ENCODE measurements around a stretch of chr2.

DNA sequence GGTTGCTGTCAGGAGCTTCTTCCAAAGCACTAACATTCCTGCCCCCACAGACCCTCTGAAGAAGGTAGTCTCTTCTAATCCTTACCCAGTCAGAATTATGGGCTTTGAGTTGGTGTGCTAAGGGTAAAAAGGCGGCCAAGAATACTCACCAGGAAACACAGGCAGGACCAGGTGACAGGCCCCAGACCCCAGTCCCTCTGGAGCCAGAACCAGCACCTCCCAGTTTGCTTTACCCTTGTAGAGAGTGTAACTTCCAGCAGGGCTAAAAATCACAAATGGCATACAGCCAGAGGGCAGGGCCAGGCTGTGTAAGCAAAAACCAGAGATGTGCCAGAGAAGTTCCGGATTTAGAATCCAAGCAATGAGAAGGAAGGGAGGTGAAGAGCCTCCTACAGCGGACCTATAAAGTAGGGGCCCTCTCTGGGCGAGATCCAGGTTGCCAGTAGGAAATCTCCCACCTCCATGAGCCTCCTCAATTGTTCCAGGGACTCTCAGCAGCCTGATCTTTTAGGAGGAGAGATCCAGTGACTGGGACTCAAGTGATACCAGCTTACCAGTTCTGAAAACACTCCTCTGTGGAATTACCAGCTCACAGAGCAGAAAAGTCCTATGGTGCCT is 52.4 kb upstream of the PCBP1 start:
- RRBS, result no CpG with 5 or more reads among the region's 4 CpGs

DNA sequence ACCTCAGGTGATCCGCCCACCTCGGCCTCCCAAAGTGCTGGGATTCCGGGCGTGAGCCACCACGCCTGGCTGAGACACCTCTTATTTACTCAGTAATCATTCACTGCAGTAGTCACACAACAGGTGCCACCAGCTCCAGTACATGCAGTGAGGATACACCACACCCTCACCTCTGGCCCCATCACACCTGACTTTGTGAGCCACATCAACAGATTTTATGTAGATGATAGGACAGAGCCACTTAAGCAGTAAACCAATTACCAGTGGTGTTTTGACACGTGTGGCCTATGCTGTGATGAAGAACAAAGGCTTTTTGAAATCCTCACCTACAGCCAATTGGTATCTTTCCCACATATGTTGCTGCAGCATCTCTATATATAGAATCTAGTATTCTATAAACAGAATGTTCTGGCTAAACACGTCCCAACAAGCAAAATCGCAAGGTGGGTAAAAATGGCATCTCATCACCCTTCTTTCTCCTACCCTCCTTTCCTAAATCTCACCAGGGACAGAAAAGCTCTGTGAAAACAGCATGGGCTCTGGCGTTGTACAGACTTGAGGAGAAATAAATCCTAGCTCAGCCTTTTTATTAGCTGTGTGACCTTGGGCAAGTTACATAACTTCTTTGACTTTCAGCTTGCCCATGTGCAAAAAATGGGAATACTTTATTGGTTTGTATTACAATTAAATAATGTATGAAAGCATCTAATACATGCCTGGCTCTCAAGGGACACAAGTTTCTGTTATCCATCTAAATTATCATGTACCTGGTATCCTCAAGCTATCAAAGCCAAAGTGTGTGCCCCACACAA is 42.4 kb upstream of the PCBP1 start:
- RRBS, result no CpG with 5 or more reads among the region's 9 CpGs

GRCh38 chr2:70089173-70089968 is 2.1 kb downstream of the PCBP1 start:
- RRBS, result no CpG with 5 or more reads among the region's 11 CpGs

- RRBS, result 1% methylated on average over 42 of the region's 102 CpGs
These were observed 48.6 kb downstream of the C2orf42 start for GRCh38 chr2:70141886-70142857.

DNA sequence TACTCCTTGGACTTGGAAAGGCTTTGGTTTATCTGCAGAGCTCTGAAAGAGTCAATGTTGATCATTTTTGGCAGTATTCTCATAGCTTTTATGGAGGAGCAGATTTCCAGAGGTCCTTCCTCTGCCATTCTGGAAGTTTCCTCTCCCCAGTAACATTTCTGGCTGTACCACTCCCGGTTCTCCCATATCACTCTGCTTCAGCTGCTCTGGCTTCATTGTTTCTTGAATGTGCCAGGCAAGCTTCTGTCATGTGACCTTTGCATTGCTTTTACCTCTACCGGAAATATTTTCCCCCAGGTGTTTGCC is 12.3 kb downstream of the PCYOX1 start:
- RRBS, result 28% methylated on average over 2 of the region's 2 CpGs

- RRBS, result no CpG with 5 or more reads among the region's 4 CpGs
These were observed 78.3 kb downstream of the TGFA start for GRCh38 chr2:70475417-70475616.

- RRBS, result no CpG with 5 or more reads among the region's 28 CpGs
These were observed 6.3 kb downstream of the ANKRD53 start for GRCh38 chr2:70984658-70985185.

GRCh38 chr2:71050145-71050437 is 18.4 kb upstream of the NAGK start:
- RRBS, result no CpG with 5 or more reads among the region's 10 CpGs

DNA sequence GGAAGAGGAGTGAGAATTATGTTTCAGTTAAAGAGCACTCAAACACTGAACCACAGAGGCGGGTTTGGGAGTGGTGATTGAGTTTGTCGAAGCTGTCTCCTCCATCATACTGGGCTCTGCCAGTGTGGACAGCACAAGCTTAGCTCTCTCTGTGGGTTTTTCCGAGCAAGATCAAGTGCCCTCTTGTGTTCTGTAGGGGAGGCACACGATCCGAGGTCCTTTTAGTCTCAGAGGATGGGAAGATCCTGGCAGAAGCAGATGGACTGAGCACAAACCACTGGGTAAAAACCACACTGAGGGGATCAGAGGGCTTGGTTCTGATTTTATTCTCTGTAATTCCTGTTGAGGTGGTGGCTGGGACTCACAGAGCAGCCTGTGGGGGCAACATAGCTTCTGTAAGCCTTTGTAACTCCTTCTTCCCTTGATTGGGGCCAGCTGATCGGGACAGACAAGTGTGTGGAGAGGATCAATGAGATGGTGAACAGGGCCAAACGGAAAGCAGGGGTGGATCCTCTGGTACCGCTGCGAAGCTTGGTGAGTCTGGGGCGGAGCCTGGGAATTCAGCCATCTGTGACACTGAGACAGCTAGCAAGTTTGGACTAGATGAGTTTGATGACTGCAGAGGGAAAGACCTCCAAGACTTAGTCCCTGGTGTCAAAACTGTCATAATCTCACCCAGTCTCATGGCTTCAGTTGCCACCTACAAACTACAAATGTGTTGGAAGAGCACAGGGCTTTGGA is 2.0 kb downstream of the NAGK start:
- RRBS, result no CpG with 5 or more reads among the region's 10 CpGs

DNA sequence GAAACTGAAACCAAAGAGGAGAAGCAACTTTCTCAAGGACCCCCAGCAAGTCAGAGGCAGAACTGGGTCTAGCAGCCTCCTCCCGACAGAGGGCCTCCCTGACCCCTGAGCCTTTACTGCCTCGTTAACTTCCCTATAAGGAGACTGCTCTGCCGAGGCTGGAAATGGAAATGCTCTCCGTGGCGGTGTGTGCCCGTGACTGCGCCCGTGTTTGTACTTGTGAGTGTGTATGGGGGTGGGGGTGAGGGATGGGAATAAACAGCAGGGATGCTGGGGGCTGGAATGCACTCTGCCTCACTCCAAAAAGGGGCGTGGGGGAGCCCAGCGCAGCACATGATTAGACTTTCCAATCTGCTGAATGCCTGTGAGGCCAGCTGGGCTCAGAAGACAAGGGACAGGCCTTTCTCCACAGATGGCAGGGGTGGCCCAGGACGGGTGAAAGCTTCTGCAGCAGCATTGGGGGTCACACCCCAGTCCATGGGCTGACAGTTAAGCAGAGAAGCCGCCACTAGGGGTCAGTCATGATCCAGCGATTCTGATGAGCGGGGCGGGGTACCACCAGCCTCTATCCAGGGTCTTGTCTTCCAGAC is 26.8 kb downstream of the MPHOSPH10 start:
- RRBS, result no CpG with 5 or more reads among the region's 15 CpGs

- RRBS, result no CpG with 5 or more reads among the region's 36 CpGs
These were observed 49.5 kb upstream of the DYSF start for GRCh38 chr2:71416739-71417695.

DNA sequence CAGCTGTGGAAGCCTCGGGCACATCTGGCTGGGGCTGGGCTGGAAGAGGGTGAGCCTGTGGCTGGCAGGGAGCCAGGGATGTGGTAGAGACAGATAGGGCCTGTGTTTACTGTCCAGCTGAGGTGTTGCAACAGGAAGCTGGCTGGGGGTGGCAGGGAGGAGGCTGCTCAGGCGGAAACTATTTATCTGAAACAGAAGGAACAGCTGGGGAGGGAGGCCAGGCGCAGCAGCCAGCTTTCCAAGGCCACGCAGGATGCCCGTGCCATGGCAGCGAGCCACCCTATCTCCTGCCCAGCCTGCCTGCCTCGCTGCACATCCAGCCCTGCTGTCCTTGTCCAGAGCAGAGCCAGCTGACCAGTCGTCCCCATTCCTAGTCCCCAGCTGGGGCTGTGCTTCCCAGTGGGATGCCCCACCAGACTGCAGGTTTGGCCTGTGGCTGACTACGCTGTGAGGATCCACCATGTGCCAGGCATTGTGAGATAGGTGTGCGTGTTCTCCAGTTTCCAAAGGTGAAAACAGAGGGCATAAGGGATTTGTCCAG is 264.6 kb downstream of the CYP26B1 start:
- RRBS, result no CpG with 5 or more reads among the region's 10 CpGs

GRCh38 chr2:71926025-71926382 is 221.7 kb downstream of the CYP26B1 start:
- RRBS, result no CpG with 5 or more reads among the region's 6 CpGs

DNA sequence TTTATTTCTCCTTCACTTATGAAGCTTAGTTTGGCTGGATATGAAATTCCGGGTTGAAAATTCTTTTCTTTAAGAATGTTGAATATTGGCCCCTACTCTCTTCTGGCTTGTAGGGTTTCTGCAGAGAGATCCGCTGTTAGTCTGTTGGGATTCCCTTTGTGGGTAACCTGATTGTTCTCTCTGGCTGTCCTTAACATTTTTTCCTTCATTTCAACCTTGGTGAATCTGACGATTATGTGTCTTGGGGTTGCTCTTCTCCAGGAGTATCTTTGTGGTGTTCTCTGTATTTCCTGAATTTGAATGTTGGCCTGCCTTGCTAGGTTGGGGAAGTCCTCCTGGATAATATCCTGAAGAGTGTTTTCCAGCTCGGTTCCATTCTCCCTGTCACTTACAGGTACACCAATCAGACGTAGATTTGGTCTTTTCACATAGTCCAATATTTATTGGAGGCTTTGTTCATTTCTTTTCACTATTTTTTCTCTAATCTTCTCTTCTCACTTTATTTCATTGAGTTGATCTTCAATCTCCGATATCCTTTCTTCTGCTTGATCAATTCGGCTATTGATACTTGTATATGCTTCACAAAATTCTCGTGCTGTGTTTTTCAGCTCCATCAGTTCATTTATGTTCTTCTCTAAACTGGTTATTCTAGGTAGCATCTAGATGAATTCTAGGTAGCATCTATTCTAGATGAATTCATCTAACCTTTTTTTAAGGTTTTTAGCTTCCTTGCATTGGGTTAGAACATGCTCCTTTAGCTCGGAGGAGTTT is 151.2 kb upstream of the CYP26B1 start:
- RRBS, result no CpG with 5 or more reads among the region's 9 CpGs

DNA sequence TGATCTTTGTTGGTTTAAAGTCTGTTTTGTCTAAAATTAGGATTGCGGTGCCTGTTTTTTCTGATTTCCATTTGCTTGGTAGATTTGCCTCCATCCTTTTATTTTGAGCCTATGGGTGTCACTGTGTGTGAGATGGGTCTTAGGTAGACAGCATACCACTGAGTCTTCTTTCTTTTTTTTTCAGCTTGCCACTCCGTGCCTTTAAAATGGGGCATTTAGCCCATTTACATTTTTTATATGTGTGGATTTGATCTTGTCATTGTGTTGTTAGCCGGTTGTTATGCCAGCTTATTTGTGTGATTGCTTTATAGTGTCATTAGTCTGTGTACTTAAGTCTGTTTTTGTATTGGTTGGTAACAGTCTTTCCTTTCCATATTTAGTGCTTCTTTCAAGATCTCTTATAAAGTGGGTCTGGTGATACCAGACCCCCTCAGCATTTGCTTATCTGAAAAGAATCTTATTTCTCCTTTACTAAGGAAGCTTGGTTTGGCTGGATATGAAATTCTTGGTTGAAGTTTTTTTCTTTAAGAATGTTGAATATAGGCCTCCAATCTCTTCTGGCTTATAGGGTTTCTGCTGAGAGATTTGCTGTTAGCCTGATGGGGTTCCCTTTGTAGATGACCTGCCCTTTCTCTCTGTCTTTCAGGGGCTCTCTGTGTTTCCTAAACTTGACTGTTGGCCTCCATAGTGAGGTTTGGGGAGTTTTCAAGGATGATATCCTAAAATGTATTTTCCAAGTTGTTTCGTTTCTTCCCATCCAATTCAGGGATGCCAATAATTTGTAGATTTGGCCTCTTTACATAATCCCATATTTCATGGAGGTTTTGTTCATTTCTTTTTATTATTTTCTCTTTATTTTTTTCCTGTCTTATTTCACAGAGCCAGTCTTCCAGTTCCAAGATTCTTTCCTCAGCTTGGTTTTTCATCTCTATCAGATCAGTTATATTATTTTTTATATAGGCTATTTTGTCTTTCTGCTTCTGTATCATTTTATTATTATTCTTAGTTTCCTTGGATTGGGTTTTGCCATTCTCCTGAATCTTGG is 155.3 kb upstream of the CYP26B1 start:
- RRBS, result no CpG with 5 or more reads among the region's 4 CpGs

GRCh38 chr2:72435007-72435730 is 287.5 kb upstream of the CYP26B1 start:
- RRBS, result no CpG with 5 or more reads among the region's 5 CpGs

DNA sequence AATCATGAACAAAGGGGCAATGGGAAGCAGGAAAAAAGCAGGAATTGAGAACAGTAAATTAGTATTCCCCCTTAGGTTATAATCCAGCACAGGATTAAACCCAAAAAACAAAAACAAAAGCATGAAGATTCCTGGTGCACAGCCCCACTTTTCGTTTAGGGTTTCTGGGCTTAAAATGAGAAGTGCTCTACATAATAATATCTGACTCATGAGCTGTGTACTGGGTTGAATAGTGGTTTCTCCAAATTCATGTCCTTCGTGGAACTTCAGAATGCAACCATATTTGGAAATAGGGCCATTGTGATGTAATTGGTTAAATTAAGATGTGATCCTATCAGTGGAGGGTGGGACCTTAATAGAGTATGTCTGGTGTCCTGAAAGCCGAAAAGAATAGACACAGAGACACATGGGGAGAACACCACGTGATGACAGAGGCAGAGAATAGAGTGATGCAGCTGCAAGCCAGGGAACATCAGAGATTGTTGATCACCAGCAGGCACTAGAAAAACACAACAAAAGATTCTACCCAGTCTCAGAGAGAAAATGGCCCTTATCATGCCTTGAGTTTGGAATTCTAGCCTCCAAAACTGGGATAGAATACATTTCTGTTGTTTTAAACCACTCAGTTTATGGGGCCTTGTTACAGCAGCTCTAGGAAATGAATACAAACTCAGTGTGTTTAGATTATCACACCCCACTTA is 310.2 kb downstream of the EXOC6B start:
- RRBS, result no CpG with 5 or more reads among the region's 4 CpGs

DNA sequence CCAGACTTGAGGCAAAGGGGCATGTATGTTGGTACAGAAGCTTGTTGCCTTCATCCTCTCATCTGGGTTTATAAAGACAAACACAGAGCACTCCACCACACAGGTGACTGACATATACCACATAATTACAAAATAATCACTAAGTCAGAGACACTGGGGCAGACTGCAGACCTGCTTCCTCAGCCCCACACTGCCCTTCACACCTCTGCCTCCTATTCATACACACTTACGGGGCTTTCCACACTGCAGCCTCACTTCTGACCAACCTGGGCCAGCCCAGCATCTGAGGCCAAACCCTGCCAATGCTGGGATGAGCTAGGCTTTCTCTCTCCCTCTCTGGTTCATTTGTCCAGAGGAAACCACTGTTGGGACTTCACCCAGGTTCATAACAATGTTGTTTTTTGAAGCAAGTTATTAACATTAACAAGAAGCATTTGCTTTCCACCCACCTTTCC is 4.5 kb downstream of the EMX1 start:
- RRBS, result no CpG with 5 or more reads among the region's 1 CpG

DNA sequence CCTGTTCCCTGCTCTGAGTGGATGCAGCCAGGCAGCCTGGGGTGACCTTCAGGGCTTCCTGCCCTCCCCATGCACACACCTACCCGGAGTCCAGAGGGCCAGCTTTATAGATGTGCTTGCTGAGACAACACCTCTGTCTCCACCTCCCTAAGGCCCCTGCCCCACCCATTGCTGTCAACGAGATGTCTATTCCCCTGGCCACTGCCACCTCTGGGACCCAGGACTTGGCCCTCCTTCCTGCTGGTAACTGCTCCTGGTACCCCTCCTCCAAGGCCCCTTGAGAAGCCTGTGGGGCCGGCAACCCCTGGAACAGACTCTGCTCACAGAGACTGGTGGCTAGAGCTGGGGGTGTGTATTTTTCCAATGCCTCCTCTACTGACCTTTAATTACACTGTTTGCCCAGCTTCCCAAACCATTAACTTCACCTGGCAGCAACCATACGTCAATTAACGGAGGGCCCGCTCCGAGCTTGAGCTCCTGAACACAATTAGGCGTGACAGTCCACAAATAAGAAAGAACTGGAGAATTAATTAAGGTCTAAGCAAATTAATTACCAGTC is 66.3 kb downstream of the EMX1 start:
- RRBS, result no CpG with 5 or more reads among the region's 8 CpGs

DNA sequence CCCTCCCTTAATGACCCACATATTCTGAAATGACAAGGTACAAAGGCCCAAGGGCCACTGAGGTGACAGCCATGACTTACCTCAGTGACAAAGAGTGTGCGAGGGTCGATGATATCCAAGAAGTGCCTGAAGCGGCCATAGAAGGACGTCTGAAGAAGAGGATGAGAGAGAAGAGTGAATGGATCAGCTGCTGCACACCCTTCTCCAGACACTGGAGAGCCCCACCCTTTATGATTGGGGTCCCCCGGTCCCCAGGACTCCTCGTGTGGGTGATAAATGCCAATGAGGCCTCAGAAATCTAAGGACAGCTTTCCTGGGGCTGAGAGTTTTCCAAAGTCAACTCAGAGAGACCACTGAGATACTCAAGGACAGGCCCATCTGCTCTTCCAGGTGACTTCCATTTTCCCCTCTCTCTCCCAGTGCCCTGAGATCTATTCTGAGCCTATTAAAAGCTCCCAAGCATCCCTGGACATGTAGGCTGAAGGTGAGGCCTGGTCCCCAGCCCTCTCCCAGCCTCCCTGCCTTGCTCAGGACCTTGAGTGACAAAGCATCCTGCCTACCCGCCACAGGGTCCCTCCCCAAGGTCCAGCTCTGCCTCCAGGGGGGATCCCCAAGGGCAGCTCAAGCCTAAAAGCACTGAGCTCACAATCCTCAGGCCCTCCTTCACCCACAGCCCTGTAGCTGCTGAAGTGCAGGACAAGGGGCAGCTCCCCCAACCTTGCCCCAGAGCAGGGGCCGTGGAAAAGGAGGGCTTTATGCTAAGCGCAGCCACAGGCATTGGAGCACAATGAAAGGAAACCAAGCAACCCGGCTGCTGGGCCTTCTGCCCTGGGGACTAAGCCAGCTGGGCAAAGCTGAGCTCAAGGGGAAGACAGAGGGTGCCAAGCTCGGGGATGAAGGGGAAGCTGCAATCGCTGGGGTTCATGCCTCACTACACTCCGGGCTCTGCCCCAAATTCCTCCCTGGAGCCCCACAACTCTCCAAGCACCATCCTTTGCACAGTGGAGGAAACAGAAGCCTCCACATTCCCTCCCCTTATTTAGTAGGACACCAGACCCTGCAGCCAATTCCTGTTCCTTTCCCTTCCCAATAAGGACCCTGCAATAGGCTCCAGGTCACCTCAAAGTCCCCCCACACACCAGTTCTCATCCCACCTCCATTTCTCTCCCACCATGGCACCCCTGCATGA is 12.7 kb downstream of the SFXN5 start:
- RRBS, result no CpG with 5 or more reads among the region's 13 CpGs

Data from BE2C (cell line).